K562 (cell line): ENCODE measurements around a stretch of chr17.

- RAMPAGE, long total RNA, result no peak
- RRBS, result no CpG with 5 or more reads among the region's 3 CpGs
PRO-cap:
- standard, result bidirectional peak, plus-strand start at chr17:66468508, minus-strand start at chr17:66468351
- CoPRO, capped RNA only, 2 experiments, result peak in 2 of 2 experiments; most common plus-strand start chr17:66468508 (in 1); most common minus-strand start chr17:66468351 (in 2)
- CoPRO, capped and uncapped RNA, 2 experiments, result peak in 1 of 2 experiments; most common plus-strand start chr17:66468511 (in 1); most common minus-strand start chr17:66468351 (in 1)
- CoPRO, uncapped RNA only, 2 experiments, result no peak in any of the 2 experiments
CAGE:
- cytosol, long polyA plus RNA, result no peak
- long polyA plus RNA, result no peak
- nucleolus, long total RNA, result no peak
- nucleus, long polyA plus RNA, result no peak
Measured at GRCh38 chr17:66468213-66468795, 165.9 kb downstream of the PRKCA start.

DNA sequence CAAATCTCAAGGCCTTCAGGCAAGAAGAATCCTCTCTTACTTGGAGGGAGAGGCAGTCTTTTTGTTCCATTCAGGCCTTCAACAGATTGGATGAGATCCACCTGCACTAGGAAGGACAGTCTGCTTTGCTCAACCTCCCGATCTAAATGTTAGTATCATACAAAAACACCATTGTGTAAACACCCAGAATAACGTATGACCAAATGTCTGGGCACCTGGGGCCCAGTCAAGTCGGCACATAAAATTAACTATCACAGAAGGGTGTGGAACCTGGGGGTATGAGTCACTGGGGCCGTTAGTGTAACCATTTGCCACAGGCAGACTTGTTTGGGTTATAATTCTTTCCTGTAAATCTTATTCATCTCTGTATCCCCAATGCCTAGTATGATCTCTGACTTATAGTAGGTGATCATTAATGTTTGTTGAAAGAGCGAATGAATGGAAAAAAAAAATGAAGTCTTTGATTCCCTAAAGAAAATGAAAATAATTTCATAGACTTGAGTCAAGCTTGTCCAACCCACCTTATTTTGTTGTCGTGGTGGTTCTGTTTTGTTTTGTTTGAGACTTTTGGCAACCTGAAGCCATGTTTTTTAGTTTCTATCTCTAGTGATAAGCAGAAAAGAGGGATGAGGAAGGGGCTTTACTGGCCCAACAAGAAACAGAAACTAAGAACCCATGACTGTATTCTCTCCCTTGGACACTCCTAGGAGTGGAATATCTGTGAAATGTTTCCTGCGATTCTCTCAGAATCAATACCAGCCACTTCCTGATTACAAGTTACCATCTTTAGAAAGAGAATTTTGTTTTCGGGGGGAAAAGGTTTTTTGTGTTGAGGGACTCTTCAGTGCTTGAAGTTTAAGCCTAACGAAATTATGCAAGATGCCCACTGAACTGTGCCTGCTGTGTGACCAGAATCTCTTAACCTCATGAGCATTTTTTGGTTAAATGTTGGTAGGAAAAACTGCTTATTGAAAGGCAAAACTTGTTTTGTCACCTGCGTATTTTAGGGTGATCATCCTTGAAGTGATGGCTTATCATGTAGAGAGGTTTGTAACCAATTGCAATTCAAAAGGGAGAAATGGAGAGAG, 207.4 kb downstream of the PRKCA start:
- RAMPAGE, long total RNA, result no peak
- RRBS, result no CpG with 5 or more reads among the region's 10 CpGs
PRO-cap:
- standard, result no peak
- CoPRO, capped RNA only, 2 experiments, result no peak in any of the 2 experiments
- CoPRO, capped and uncapped RNA, 2 experiments, result no peak in any of the 2 experiments
- CoPRO, uncapped RNA only, 2 experiments, result no peak in any of the 2 experiments
CAGE:
- cytosol, long polyA plus RNA, result no peak
- long polyA plus RNA, result no peak
- nucleolus, long total RNA, result no peak
- nucleus, long polyA plus RNA, result no peak

DNA sequence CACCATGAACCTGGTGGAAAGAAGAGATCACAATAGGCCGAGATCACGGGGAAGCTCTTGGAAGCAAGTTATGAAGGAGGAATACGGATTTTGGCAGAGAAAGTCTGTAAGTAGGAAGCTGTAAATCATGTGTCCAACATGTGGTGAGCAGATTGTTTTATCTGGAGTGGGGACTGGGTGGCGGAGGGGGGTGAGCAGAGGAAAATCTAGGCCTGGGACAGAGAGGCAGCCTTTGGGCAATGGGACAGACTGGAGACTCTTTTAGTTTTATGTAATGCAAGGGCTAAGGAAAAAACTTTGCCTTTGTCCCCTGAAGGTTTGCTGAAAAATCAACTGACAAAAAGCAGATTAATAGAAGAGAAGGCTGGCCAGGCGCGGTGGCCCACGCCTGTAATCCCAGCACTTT, 67.2 kb downstream of the PITPNC1 start:
- RAMPAGE, long total RNA, result no peak
- RRBS, result no CpG with 5 or more reads among the region's 7 CpGs
PRO-cap:
- standard, result no peak
- CoPRO, capped RNA only, 2 experiments, result no peak in any of the 2 experiments
- CoPRO, capped and uncapped RNA, 2 experiments, result no peak in any of the 2 experiments
- CoPRO, uncapped RNA only, 2 experiments, result no peak in any of the 2 experiments
CAGE:
- cytosol, long polyA plus RNA, result no peak
- long polyA plus RNA, result no peak
- nucleolus, long total RNA, result no peak
- nucleus, long polyA plus RNA, result no peak

GRCh38 chr17:67488247-67488558, 111.1 kb downstream of the PITPNC1 start:
- RAMPAGE, long total RNA, result no peak
- RRBS, result 10% methylated on average over 3 of the region's 9 CpGs
PRO-cap:
- standard, result no peak
- CoPRO, capped RNA only, 2 experiments, result no peak in any of the 2 experiments
- CoPRO, capped and uncapped RNA, 2 experiments, result no peak in any of the 2 experiments
- CoPRO, uncapped RNA only, 2 experiments, result no peak in any of the 2 experiments
CAGE:
- cytosol, long polyA plus RNA, result no peak
- long polyA plus RNA, result no peak
- nucleolus, long total RNA, result no peak
- nucleus, long polyA plus RNA, result no peak

- RAMPAGE, long total RNA, result no peak
- RRBS, result no CpG with 5 or more reads among the region's 4 CpGs
PRO-cap:
- standard, result no peak
- CoPRO, capped RNA only, 2 experiments, result no peak in any of the 2 experiments
- CoPRO, capped and uncapped RNA, 2 experiments, result no peak in any of the 2 experiments
- CoPRO, uncapped RNA only, 2 experiments, result no peak in any of the 2 experiments
CAGE:
- cytosol, long polyA plus RNA, result no peak
- long polyA plus RNA, result no peak
- nucleolus, long total RNA, result no peak
- nucleus, long polyA plus RNA, result no peak
Measured at GRCh38 chr17:67893289-67893797, 68.0 kb downstream of the BPTF start.

- RAMPAGE, long total RNA, result no peak
- RRBS, result no CpG with 5 or more reads among the region's 9 CpGs
PRO-cap:
- standard, result no peak
- CoPRO, capped RNA only, 2 experiments, result no peak in any of the 2 experiments
- CoPRO, capped and uncapped RNA, 2 experiments, result no peak in any of the 2 experiments
- CoPRO, uncapped RNA only, 2 experiments, result peak in 1 of 2 experiments; most common plus-strand start chr17:67912595 (in 1)
CAGE:
- cytosol, long polyA plus RNA, result no peak
- long polyA plus RNA, result no peak
- nucleolus, long total RNA, result no peak
- nucleus, long polyA plus RNA, result no peak
Measured at GRCh38 chr17:67912518-67913047, 83.7 kb downstream of the C17orf58 start.

DNA sequence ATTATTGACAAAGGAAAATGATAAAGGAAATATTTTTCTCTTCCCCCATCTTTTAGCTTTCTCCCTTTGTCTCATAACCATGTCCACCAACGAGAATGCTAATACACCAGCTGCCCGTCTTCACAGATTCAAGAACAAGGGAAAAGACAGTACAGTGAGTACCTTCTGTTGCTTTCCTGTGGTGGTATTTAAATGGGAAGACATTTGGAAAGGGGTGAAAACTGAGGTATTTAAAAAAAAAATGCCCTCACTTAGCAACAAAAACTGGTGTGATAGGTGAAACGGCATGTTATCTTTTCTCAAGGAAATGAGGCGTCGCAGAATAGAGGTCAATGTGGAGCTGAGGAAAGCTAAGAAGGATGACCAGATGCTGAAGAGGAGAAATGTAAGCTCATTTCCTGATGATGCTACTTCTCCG, 1.5 kb downstream of the KPNA2 start:
- RAMPAGE, long total RNA, result no peak
- RRBS, result no CpG with 5 or more reads among the region's 6 CpGs
PRO-cap:
- standard, result no peak
- CoPRO, capped RNA only, 2 experiments, result no peak in any of the 2 experiments
- CoPRO, capped and uncapped RNA, 2 experiments, result no peak in any of the 2 experiments
- CoPRO, uncapped RNA only, 2 experiments, result no peak in any of the 2 experiments
CAGE:
- cytosol, long polyA plus RNA, result no peak
- long polyA plus RNA, result no peak
- nucleolus, long total RNA, result no peak
- nucleus, long polyA plus RNA, result no peak

DNA sequence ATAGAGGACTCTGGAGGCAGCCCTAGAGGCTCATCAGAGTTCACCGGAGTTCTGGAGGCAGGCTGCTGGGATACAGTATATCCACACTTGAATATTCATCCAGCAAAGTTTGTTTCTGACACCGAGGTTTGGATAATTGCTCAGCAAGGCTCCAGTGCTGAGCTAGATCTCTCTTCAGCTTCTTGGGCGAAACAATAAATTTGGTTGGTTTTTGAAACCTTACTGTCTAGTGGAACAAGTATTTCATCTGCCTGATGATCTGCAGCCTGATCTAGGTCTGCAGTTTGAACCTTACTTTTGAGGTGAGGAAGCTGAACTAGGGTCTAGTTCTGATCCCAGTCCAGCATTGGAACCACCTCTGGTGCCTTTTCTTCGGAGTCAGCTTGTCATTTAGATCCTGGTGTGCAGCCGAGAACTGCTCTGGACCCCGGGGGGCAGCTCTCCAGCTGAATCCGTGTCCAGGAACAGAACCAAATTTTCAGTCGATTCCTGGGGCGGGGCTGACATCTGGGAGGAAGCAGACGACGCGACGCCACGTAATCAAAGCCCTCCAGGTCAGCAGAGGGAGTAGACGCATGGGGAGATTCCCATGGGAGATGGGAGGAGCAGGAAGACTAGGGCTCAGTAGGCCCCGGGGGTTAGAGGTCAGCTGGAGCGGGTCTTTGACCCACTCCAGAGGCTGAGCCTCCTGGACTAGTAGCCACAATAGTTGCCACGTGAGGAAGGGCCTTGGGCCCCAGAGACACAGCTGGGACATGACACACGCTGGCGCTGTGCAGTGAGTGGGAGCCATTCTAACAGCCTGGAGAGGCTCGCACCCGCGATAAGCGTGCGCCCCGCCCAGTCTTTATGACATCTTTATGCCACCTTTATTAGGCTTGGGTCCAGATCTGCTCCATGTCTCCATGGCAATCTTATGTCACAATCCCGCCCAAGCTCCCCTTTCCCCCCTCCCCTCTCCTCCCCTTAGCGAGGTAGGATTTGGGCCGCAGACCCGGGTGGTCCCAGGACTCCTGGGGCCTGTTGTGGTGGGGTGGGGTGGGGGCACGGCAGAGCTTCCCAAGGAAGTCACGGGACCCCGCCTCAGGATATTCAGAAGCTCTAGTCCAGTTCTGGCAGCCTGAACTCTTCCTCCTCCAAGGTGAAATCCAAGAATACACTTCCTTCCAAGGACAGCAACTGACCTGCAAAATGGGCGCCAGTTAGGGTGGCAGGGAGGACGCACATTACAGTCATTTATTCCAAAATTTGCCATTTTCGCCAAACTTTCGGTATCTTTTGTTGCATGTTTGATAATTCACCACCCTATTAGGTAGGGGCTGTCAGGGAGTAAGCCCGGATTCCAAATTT, 95.7 kb upstream of the AMZ2 start:
- RAMPAGE, long total RNA, result no peak
- RRBS, result 48% methylated on average over 1 of the region's 38 CpGs
PRO-cap:
- standard, result no peak
- CoPRO, capped RNA only, 2 experiments, result no peak in any of the 2 experiments
- CoPRO, capped and uncapped RNA, 2 experiments, result no peak in any of the 2 experiments
- CoPRO, uncapped RNA only, 2 experiments, result no peak in any of the 2 experiments
CAGE:
- cytosol, long polyA plus RNA, result no peak
- long polyA plus RNA, result no peak
- nucleolus, long total RNA, result no peak
- nucleus, long polyA plus RNA, result no peak

- RAMPAGE, long total RNA, result no peak
- RRBS, result no CpG with 5 or more reads among the region's 46 CpGs
PRO-cap:
- standard, result no peak
- CoPRO, capped RNA only, 2 experiments, result no peak in any of the 2 experiments
- CoPRO, capped and uncapped RNA, 2 experiments, result no peak in any of the 2 experiments
- CoPRO, uncapped RNA only, 2 experiments, result no peak in any of the 2 experiments
CAGE:
- cytosol, long polyA plus RNA, result no peak
- long polyA plus RNA, result no peak
- nucleolus, long total RNA, result no peak
- nucleus, long polyA plus RNA, result no peak
Measured at GRCh38 chr17:68169226-68169925, 78.5 kb upstream of the AMZ2 start.

DNA sequence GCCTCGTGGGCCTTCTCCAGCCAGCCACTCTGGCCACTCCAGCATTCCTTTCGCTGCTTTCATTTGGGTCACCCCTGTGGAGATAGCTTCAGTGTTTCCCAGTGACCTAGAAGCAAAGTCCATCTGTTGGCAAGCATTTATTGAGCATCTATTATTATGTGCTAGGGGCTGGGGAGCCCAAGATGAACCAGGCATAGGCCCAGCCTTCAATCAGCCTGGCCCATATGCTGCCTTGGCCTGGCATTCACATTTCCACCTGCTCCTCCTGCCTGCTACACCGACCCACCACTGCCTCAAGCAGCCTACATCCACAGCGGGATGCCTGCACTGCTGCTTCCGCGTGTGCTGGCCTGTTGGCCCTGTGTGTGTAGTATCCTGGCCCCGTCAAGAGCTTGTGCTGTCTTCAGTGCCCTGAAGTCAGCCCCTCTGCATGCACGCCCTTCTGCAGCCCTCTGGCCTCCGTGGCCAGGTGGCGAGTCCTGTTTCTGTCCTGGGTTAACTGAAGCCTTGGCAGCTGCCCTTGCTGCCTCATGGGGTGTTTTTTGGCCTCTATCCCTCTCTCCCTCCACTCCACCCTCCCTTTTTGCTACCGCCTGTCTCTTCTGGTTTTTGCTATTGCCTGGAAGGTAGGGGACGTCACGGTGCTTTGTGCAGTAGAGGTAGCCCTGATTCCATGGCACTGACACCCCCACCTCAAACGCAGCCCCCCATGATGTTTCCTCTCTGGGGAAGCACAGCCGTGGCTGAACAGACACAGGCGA, 19.1 kb upstream of the AMZ2 start:
- RAMPAGE, long total RNA, result no peak
- RRBS, result no CpG with 5 or more reads among the region's 16 CpGs
PRO-cap:
- standard, result no peak
- CoPRO, capped RNA only, 2 experiments, result no peak in any of the 2 experiments
- CoPRO, capped and uncapped RNA, 2 experiments, result no peak in any of the 2 experiments
- CoPRO, uncapped RNA only, 2 experiments, result no peak in any of the 2 experiments
CAGE:
- cytosol, long polyA plus RNA, result no peak
- long polyA plus RNA, result no peak
- nucleolus, long total RNA, result no peak
- nucleus, long polyA plus RNA, result no peak

DNA sequence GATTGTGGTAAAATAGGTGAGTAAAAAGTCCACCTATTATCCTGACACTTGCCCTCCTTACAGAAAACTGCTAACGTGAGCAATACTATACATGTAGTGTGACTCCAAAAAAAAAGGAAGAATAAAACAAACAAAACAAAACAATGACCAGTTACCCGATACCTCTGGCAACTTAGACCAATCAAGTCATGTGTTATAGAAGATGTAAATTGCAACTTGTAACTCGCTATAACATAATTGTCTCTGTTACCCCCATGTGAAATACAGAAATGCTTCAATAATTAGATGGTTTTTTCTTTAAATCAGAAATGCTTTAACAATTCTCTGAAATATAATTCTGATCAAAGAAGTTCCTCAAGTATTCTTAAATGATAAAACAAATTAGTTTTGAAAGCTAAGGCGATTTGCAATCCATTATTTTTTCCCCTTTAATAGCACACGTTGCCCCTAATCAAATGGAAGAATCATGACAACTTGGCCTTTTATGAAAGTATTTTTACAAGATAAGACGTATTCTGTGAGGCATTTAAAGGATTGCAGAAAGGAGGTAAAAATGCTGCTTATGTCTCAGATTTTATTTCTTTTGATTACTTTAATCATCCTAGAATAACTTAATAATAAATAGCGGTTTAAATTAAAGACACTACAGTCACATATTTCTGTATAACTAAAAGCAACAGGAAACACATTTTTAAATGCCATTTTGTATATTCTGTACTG, 20.0 kb downstream of the AMZ2 start:
- RAMPAGE, long total RNA, result no peak
- RRBS, result no CpG with 5 or more reads among the region's 7 CpGs
PRO-cap:
- standard, result no peak
- CoPRO, capped RNA only, 2 experiments, result no peak in any of the 2 experiments
- CoPRO, capped and uncapped RNA, 2 experiments, result no peak in any of the 2 experiments
- CoPRO, uncapped RNA only, 2 experiments, result no peak in any of the 2 experiments
CAGE:
- cytosol, long polyA plus RNA, result no peak
- long polyA plus RNA, result no peak
- nucleolus, long total RNA, result no peak
- nucleus, long polyA plus RNA, result no peak

DNA sequence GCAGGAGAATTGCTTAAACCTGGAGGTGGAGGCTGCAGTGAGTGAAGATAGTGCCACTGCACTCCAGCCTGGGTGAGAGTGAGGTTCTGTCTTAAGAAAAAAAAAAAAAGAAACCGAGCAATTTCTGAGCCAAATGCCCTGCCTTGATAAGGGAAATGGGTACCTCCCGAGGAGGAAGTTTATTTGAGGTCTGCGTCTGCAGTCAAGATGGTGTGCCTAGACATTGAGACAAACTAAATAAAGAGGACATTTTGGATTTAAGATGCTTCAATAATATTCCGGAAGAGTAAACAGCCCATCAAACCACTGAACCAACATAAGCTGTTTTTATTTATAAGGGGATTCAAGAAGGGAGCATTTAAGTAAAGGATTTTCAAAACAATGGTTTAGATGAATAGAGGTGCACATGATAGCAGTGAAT, 19.8 kb downstream of the WIPI1 start:
- RAMPAGE, long total RNA, result no peak
- RRBS, result no CpG with 5 or more reads among the region's 4 CpGs
PRO-cap:
- standard, result unidirectional peak, plus-strand start at position 182 of the sequence
- CoPRO, capped RNA only, 2 experiments, result no peak in any of the 2 experiments
- CoPRO, capped and uncapped RNA, 2 experiments, result no peak in any of the 2 experiments
- CoPRO, uncapped RNA only, 2 experiments, result no peak in any of the 2 experiments
CAGE:
- cytosol, long polyA plus RNA, result no peak
- long polyA plus RNA, result no peak
- nucleolus, long total RNA, result no peak
- nucleus, long polyA plus RNA, result no peak

DNA sequence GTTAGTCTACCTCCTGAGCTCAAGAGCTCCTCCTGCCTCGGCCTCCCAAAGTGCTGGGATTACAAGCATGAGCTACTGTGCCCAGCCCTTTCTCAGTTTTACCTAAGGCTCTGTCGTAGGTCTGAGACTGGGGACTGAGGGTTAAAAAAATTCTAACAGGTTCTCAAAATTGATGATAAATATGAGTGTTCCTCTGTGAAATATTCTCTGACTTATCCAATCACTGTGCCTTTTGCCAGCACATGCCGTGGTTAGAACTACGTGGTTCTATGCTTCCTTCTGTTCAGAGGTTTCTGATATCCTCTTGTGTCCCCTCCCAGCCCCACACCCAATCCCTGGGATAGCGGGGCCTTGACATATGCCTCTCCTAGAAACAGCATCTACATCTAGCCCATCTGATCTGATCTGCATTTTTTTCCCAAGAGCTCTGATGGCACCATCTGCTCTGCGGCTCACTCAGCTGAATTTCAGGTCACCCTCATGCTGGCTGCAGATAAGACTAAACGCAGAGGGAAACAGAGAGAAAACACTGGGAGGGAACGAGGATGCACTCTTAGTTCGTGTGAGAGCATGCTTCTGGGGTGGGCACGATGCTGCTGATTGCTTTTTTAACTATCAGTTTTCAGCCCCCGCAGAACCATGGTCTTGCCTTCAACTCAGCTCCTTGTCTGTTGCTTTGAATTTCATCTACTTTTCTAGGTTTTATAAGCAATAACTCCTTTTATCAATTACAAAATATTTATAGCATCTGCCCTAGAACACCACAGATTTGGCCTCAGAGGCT, 10.7 kb downstream of the WIPI1 start:
- RAMPAGE, long total RNA, result no peak
- RRBS, result no CpG with 5 or more reads among the region's 11 CpGs
PRO-cap:
- standard, result no peak
- CoPRO, capped RNA only, 2 experiments, result no peak in any of the 2 experiments
- CoPRO, capped and uncapped RNA, 2 experiments, result no peak in any of the 2 experiments
- CoPRO, uncapped RNA only, 2 experiments, result no peak in any of the 2 experiments
CAGE:
- cytosol, long polyA plus RNA, result no peak
- long polyA plus RNA, result no peak
- nucleolus, long total RNA, result no peak
- nucleus, long polyA plus RNA, result no peak

- RAMPAGE, long total RNA, result no peak
- RRBS, result 2% methylated on average over 14 of the region's 56 CpGs
PRO-cap:
- standard, result bidirectional peak, plus-strand start at chr17:68512039, minus-strand start at chr17:68511825
- CoPRO, capped RNA only, 2 experiments, result peak in 2 of 2 experiments; most common plus-strand start chr17:68511969 (in 1); most common minus-strand start chr17:68511825 (in 2)
- CoPRO, capped and uncapped RNA, 2 experiments, result peak in 2 of 2 experiments; most common plus-strand start chr17:68512000 (in 1); most common minus-strand start chr17:68511825 (in 1)
- CoPRO, uncapped RNA only, 2 experiments, result no peak in any of the 2 experiments
CAGE:
- cytosol, long polyA plus RNA, result no peak
- long polyA plus RNA, result start-site peak on the plus strand at chr17:68511956-68512068, 48 and 105 reads in 2 replicates
- nucleolus, long total RNA, result no peak
- nucleus, long polyA plus RNA, result no peak
Measured at GRCh38 chr17:68511123-68512185, 776 bp upstream of the PRKAR1A start.

GRCh38 chr17:68518036-68518319, 5.7 kb downstream of the PRKAR1A start:
- RAMPAGE, long total RNA, result no peak
- RRBS, result no CpG with 5 or more reads among the region's 6 CpGs
PRO-cap:
- standard, result no peak
- CoPRO, capped RNA only, 2 experiments, result no peak in any of the 2 experiments
- CoPRO, capped and uncapped RNA, 2 experiments, result no peak in any of the 2 experiments
- CoPRO, uncapped RNA only, 2 experiments, result no peak in any of the 2 experiments
CAGE:
- cytosol, long polyA plus RNA, result no peak
- long polyA plus RNA, result no peak
- nucleolus, long total RNA, result no peak
- nucleus, long polyA plus RNA, result no peak

- RAMPAGE, long total RNA, result no peak
- RRBS, result no CpG with 5 or more reads among the region's 4 CpGs
PRO-cap:
- standard, result no peak
- CoPRO, capped RNA only, 2 experiments, result no peak in any of the 2 experiments
- CoPRO, capped and uncapped RNA, 2 experiments, result no peak in any of the 2 experiments
- CoPRO, uncapped RNA only, 2 experiments, result no peak in any of the 2 experiments
CAGE:
- cytosol, long polyA plus RNA, result no peak
- long polyA plus RNA, result no peak
- nucleolus, long total RNA, result no peak
- nucleus, long polyA plus RNA, result no peak
Measured at GRCh38 chr17:68525700-68525999, 13.4 kb downstream of the PRKAR1A start.

DNA sequence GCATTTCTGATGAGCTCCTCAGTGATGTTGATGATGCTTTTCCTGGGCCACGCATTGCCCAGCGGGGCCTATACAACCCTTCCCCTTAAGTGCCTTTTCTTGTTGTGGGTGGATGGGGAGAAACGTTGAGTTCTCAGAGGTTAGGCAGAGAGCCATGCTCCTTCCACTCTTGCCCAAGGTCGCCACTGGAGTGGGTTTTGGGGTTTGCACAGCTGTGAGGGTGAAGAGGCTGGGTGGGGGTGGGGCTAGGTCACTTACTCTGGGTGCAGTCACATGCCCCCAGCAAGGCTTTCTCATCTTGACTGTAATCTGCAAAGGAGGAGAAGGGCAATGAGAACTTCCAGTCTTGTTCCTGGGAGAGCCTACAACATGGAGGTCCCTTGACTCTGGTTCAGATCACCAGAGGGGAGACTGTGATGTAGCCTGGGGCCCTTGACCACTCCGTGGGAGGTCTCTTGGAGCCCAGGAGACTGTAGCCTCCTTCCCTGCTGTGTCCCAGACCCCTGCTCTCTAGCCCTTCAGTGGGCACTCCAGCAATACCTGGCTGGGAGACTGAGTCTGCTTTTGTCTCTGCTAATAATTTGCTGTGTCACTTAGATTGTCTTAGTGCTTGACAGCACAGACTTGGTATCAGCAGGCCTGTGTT, 42.4 kb downstream of the PRKAR1A start:
- RAMPAGE, long total RNA, result no peak
- RRBS, result no CpG with 5 or more reads among the region's 5 CpGs
PRO-cap:
- standard, result no peak
- CoPRO, capped RNA only, 2 experiments, result no peak in any of the 2 experiments
- CoPRO, capped and uncapped RNA, 2 experiments, result no peak in any of the 2 experiments
- CoPRO, uncapped RNA only, 2 experiments, result no peak in any of the 2 experiments
CAGE:
- cytosol, long polyA plus RNA, result no peak
- long polyA plus RNA, result no peak
- nucleolus, long total RNA, result no peak
- nucleus, long polyA plus RNA, result no peak

DNA sequence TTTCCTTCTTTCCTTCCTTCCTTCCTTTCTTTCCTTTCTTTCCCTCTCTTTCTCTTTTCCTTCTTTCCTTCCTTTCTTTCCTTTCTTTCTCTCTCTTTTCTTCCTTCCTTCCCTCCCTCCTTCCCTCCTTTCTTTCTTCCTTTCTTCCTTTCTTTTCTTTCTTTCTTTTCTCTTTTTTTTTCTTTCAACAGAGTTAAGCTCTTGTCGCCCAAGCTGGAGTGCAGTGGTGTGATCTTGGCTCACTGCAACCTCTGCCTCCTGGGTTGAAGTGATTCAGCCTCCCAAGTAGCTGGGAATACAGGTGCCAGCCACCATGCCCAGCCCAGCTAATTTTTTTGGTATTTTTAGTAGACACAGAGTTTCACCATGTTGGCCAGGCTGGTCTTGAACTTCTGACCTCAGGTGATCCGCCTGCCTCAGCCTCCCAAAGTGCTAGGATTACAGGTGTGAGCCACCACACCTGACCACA, 27.6 kb downstream of the FAM20A start:
- RAMPAGE, long total RNA, result no peak
- RRBS, result no CpG with 5 or more reads among the region's 2 CpGs
PRO-cap:
- standard, result no peak
- CoPRO, capped RNA only, 2 experiments, result no peak in any of the 2 experiments
- CoPRO, capped and uncapped RNA, 2 experiments, result no peak in any of the 2 experiments
- CoPRO, uncapped RNA only, 2 experiments, result no peak in any of the 2 experiments
CAGE:
- cytosol, long polyA plus RNA, result no peak
- long polyA plus RNA, result no peak
- nucleolus, long total RNA, result no peak
- nucleus, long polyA plus RNA, result no peak